GM12891 (cell line): Measurements from ENCODE around the genes ASB10, PRKAG2 and GALNT11.

- RRBS = no CpG with 5 or more reads among the region's 21 CpGs
Observed at GRCh38 chr7:151134205-151134871, 33.2 kb downstream of the GBX1 start.

DNA sequence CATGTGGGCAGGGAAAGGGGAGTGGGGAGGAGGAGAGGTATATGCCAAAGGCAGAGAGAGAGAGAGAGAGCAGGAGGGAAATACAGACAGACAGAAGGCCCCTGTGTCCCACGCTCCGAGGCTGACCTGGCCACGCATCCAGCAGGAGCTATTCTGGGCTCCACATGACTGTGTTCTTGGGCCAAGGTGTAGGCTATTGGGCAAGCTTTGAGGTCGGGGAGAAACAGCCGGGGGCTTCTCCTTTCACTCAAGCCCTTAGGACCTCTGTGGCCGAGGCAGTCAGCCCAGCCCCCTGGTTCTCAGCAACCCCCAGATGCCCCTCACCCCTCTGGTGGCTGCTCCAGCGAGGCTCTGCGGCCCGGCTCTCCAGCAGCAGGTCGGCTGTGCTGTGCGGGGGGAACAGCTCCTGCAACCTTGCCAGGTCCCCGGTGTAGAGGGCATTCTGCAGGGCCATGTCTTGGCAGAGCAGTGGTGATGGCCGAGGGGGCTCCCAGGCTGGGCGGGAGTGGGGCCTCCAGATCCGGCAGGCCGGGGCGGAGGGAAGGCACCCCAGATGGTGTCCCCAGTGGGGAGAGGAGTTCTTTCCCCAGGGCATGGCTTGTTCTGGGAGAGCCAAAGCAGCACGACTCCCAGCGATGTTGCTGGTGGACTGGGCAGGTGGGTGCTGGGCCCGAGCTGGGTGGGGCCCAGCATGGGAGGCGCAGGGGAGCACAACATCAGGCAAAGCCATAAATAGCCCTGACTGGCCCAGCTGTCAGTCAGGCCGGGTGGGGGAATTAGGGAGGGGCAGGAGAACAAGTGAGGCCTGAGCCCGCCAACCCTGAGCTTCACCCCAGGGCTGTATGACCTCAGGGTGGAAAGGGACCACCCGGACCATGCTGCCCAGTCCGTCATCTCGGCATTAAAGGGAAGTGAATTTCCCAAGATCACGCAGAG lies at the start of gene ASB10:
ASB10 (minus strand) TSS at position 123 of the 936 bp plus-strand sequence.
- RRBS = 84% methylated on average over 6 of the region's 27 CpGs

- RRBS = no CpG with 5 or more reads among the region's 14 CpGs
Observed at GRCh38 chr7:151238611-151239283, 6.5 kb downstream of the CHPF2 start.

DNA sequence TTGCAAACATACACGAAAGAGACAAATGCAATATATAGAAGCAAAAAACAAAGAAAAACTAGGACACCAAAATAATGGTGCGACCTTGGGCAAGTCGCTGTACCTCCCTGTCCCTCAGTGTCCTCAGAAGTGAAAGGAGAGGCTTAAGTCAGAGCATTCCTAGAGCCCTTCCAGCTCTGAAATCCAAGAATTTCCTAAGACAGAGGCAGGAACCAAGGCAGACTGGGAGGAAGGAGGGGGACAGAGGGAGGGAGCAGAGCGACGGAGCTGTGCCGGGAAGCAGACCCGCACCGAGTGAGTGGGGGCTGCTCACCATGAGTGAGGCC lies 4.4 kb upstream of the SMARCD3 start:
- RRBS = no CpG with 5 or more reads among the region's 8 CpGs

DNA sequence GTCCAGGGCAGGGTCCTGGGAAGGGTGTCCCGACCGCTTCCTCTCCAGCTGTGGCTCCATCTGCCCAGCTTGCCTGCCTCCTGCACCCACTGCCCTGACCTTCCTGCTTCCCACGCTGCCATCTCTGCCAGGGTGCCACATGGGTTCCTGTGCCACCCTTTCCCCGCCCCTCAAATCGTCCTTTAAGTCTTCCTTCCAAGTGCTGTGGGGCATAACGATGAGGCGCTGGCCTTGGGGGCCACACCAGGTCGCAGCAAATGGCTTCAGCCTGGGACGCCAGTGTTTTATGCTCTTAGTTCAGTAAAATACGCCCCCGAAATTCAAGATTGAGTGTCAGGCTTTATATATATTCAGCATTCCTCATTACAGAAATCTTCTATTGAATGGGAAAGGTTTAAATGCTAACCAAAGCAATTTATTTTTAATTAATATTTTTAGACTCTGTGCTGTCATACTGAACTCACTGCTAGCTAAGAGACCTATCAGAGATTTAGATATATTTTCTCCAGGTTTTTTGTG lies 32.2 kb downstream of the WDR86 start:
- RRBS = no CpG with 5 or more reads among the region's 11 CpGs

DNA sequence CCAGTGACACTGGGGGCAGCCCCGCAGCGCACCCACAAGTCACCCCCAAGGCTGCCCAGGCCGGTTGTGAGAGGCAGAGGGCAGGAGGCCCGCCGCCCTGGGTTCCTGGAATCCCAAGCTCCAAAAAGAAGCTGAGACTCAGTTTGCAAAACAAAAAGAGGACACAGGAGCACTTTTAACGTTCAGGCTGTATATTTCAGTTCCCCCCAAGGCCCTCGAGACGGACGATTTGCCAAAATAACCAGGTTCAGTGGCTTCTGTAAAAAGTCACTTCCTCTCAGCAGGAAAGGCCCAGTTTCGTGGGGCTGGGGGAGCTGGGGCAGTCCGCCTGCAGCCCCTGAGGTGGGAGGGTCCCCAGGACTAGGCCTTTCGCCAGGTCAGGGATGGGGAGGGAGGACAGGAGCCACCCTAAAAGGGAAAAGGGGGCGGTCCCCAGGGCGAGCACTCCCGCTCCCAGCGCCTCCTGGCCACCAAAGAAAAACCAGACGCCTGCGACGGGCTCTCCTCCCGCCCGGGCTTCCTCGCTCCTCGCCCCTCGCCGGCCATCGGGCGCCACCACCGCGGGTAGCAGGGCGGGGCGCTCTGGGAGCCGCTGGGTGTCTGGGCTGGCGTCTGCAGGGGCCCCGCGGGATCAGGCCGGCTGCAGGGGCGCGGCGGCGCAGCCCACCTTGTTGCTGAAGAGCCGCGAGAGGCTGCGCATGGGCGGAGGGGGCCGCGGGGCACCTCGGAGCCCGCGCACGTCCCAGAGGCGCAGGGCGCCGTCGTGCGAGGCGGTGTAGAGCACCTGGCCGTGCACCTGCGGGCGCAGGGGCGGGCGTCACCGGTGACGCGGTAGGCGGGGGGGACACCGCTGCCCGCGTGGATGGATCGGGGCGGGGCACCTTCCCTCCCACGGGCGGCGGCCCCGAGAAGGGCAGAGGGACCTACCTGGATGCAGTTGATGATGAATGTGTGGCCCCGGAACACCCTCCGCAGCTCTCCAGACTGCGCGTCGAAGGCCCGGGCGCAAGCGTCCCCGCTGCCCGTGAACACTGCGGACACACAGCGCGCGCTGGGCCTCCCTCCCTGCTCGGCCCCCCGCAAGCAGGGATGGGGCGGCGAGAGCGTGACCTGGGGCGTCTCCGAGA lies 28.5 kb downstream of the WDR86 start:
- RRBS = 2% methylated on average over 8 of the region's 95 CpGs

DNA sequence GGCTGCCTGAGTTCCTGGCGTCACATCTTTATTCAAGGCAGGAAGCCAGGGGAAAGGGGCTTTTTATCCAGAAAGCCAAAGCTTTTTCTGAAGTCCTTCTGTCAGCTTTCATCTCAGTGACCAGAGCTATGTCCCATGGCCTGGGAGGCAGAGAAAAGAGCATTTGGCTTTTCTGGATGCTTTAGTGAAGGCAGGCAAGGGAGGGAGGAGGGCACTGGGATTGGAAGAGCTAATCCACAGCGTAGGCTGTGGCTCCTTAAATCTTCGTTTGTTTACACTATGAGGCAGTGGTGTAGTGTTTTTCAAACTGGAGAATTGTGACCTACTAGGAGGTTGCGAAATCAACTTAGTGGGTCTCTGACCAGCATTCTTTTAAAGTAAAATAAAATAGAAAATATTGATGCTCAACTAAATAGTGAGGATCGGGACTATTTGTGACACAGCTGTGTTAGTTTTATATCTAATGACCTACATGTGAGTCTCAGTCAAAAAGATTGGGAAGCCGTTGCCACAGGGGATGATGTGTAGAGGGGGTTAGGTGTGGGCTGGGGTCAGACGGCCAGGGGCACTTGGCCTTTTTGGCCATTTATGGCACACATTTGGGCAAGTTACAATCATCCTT lies 14.1 kb downstream of the CRYGN start:
- RRBS = no CpG with 5 or more reads among the region's 7 CpGs

DNA sequence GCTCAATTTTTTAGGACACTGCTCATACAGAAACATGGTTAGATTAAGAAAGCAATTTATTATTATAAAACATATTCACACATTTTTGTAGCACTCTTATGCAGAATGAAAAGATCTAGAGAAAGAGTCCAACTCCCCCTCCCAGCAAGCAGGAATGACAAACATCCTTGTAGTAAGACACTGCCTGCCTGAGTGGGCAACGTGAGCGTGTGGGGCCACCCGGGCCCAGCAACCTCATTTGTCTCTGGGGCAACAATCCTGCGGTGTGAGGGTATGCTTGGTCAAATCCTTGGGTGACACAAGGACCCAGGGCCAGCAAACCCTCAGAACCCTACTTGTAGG lies 10.8 kb downstream of the RHEB start:
- RRBS = no CpG with 5 or more reads among the region's 4 CpGs

DNA sequence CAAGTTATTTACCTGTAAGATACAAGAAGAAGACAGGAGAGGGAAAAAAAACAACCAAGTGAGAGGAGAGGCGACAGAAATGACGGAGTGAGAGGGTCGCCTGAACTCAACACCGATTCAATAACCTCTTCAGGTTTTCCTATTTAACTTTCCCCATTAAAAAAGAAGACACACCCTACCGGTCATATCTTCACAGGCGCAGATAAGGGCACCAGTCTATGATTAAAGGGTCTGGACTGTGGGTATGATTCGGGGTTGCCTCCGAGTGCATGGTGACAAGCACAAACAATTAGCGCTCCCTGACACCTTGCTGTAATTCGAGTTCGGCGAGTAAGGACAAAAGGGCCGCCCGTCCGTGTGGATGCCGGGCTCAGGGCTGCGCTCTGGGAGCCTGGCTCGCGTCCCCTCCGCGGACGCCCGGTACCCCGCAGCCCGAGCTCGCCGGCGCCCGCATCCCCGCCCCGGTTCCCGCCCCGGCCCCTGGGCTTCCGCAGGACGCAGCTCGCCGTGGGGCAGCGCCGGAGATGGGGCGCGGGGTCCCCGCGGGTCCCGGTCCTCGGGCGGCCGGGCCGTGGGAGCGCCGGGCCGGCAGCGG lies 111.9 kb upstream of the RHEB start:
- RRBS = 2% methylated on average over 15 of the region's 52 CpGs

DNA sequence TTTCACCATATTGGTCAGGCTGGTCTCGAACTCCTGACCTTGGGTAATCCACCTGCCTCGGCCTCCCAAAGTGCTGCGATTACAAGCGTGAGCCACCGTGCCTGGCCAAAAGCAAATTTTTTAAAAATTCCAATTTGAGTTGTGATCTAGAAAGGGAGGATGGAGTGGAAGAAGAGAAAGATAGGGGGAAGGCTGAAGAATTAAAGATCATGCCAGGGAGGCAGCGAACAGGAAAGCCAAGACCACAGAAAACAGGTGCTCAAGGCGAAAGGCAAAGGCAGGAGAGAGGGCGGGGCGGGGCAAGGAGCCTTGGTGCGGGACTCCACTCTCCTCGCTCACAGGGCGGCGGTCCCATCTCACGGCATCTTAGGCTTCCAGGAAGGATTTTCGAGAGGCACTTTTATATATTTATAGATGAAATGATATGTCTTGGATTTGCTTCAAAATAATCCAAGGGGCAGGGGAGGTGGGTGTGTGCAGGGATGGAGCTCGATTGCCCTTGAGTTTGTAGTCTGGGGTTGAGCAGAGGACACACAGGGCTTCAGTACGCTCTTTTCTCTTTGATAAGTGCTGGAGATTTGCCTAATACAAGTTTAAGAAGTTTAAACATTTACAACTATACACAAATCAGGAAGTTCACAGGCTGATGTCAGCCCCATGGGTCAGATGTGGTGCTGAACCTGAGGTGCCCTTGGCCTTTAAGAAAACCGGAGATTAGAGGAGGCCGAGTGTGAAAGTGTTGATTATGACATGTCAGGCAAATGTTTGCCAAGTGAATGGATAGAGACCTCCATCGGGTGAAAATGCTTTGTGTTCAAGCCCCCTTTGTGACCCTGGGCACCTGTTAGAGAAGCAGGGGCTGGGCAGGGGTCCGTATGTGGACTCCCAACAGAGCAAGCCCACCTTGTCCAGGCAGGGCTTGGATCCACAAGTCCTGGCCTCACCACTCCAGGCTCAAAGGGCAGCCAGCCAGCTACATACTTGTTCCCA lies 161.1 kb downstream of the PRKAG2 start:
- RRBS = no CpG with 5 or more reads among the region's 21 CpGs

DNA sequence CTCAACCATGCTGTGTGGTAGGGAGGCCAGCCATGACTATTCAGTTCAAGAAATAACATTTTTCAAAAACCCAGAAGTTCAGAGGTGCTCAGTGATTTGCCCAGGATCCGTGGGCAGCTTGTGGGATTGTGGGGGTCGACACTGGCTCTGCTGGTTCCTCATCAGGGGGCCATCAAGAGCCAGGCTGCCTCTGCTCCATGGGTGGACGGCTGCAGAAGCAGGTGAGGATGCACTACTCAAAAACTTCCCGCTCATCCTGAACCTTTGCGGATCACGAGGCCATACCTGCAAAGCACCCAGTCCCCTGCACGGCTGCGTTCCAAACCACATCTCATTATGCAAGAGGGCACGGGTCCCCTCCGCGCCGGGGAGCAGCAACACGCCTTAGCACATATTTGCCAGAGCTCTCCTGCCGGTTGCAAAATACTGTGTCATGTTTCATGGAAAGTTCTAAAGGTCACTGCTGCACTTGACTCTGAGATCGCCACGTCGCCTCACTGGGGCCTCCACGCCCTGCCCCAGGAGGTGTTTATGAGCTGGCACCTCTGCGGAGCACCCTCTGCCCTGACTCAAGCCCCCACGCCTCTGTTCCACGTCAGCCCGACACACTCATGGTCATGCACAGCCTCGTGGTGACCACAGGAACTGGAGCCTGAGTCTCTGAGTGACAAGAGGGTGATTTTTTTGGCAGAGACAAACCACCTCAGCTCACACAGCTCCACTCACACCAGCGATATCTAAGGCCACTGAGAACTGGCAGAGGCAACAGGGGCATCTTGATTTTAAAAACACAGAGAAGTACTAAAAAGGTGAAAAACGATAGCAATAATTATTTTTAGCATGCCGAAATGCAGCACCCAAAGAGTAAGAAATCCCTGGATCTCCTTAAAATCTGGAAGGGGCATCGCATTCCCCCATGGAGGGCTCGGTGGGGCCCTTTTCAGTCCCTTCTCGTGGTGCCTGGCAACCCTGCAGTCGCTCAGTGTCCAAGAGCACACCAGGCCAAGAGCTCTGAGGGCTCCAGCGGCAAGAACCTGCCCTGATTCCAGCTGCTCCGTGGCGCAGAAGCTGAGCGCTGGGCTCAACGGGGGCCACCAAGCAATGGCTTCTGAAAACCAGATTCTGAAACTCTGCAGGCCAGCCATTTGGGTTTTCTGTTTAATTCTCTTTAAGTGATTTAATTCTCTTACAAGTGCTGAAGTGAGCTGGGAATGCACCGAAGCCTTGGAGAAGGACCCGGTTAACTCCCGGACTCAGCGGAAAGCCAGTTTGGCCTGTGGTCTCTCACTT lies 131.6 kb downstream of the PRKAG2 start:
- RRBS = no CpG with 5 or more reads among the region's 39 CpGs

- RRBS = no CpG with 5 or more reads among the region's 19 CpGs
Observed at GRCh38 chr7:151806089-151806939, 70.6 kb downstream of the PRKAG2 start.

DNA sequence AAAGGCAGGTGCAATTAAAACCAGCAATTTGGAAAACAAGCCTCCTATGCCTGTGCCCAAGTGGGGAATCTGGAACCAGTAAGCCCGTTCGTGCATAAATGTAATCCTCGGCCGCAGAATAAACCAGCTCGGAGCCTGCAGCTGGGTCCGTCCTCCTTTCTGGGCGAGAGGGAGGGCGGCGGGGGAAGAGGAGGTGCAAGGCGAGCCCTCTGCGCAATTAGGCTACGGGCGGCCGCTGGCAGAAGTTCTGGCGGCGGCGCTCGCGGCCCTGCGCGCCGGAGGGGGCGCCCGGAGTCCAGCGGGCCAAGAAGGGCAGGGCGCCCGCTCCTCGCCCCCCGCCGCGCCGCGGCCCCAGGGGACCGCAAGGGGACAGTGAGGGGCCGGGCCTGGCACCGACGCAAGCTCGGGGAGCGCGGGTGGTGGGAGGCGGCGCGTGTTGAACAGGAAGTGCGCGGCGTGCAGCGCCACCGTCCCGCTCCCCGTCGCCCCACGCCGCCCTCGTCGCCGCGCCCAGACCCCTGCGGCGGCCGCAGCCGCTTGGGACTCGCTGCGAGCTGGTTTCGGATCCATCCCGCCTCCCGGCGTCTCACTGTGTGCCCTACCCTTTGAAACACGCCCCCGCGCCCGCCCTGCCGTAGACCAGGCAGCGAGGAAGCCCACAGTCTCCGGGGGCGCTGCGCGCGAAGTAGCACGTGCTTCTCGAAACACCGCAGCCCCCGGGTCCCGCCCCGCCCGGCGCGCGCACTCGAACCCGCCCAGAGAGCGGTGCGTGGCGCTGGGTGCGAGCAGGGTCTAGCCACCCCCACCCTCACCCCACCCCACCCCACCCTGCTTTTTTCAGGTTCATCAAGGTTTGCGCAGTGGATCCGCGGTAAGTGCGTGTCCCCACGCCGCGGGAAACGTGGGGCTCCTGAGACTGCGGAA lies at the start of gene PRKAG2:
PRKAG2 (minus strand) TSS at position 120 of the 924 bp plus-strand sequence.
- RRBS = 4% methylated on average over 18 of the region's 103 CpGs

GRCh38 chr7:151895061-151895515 lies 18.2 kb upstream of the PRKAG2 start:
- RRBS = no CpG with 5 or more reads among the region's 14 CpGs

DNA sequence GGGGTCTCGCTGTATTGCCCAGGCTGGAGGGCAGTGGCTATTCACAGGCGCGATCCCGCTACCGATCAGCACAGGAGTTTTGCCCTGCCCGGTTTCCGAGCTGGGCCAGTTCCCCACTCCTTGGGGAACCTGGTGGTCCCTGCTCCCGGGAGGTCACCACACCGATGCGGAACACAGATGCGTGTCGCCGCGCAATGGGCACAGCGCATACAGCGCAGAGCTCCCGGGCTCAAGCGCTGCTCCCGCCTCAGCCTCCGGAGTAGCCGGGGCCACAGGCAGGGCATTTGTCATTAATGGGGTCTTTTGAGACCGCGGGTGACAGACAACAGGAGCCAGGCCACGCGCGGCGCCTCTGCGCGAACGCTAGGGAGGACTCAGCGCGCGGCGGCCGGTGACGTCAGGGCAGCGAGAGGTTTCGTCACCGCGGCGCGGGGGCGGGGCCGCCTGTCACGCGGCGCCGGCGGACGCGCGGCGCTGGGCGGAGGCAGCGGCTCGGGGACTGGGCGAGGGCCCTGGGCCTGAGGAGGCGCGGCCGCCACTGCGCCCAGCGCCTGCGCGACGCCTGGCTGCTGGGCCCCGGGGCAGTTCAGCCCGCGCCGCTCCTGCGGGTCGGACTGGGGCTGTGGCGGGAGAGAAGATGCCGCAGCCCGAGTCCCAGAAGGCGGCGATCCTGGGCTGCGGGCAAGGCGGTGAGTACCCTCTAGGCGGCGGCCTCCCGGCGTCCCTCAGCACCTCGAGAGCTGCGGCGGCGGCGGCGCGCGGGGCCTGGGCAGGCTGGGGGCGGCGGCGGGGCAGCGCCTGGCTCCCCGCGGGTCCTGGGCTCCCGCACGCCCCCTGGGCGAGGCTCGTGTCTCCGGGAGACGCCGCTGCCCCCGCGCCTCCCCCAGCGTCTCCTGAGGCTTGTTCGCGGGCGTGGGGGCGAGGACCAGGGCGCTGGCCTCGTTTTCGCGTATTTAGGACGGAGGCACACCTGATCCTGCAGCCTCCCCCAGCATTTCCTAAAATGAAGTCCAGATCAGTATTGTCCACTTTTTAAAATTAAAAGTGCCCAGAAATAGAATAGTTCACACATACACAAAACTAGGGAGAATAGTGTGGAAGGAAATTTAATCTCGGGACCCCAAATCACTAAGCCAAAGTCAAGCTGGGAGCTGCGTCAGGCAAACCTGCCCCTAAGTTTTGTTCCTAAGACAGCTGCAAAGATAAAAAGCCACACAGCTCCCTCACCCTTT lies at the start of gene GALNT11:
GALNT11 (plus strand) TSS at position 479 of the 1,232 bp plus-strand sequence.
- RRBS = 2% methylated on average over 24 of the region's 117 CpGs

DNA sequence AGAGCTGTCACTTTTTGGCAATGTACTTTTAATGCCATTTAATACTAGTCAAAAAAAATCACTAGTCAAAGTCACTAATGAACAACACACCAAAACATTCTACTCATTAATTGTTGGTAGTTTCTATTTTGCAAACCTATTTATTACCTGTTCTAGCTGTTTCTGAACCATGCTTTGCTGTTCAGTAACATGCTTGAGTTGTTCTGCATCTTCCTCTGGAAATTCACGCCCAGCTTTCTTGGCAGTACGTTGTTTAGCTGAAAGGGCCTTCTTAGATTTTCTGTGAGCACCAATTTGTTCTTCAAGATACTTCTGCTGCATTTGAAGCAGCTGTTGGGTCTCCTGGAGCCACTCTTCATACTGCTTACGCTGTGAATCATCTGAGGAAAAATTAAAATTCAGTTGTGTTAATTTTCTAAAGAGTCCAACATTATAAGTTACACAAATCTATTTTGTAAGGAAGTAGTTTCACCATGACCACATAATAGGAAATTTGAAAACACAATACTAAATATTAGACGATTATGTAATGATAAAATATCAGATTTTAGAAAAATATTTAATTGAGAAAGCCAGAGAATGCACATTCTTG lies 141.6 kb downstream of the GALNT11 start:
- RRBS = no CpG with 5 or more reads among the region's 4 CpGs

- RRBS = no CpG with 5 or more reads among the region's 5 CpGs
Observed at GRCh38 chr7:152220100-152220847, 194.8 kb downstream of the GALNT11 start.

DNA sequence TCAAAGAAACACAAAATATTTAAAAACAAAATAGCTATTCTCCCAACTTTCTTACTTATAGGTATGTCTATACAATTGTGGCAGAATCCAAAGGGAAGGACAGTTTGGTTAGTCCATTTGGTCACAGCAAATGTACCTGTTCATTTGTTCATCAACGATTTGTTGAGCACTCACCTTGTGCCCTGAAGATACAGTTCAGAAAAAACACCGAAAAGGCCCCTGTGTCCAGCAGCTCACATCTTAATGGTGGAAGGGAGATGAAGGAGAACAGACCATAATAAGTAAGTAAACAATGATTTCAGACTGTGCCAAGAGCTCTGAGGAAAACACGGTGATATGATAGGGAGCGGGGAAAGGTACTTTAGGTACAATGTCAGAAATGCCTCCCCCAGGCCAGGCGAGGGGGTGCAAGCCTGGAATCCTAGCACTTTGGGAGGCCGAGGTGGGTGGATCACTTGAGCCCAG lies 24.6 kb upstream of the KMT2C start:
- RRBS = no CpG with 5 or more reads among the region's 6 CpGs

GRCh38 chr7:152640329-152641437 lies 35.3 kb downstream of the XRCC2 start:
- RRBS = no CpG with 5 or more reads among the region's 21 CpGs

DNA sequence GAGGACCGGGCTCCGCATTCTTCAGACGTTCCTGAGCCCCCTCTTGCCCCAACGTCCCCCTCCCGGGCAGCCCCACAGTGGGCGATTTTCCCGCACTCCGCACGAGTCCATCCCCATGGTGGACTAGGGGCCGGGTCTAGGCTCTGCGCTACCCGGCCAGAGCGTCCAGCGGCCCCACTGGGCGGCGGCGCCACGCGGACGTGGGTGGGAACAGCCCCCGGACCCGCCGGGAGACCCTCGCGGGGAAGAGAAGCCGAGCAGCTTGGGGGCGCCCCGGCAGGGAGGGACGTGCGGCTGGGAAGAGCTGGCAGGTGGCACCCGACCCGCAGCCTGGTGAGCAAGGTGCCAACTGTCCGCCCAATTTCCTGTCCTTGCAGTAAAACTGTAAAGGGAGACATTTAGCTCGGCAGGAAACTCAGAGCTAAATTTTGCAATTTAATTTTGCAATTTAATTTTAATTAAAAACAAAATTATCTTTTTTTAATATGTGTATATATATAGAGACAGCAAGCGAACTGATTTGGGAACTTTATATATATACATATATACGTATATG lies 166.4 kb downstream of the ACTR3B start:
- RRBS = 12% methylated on average over 26 of the region's 36 CpGs